Peritoneum (tissue), 1 donor: ENCODE measurements around the genes FAM47C, TSPAN7, MID1IP1 and ATP6AP2.

- PRO-cap: no peak
These were observed 27.5 kb downstream of the TMEM47 start for GRCh38 chrX:34629541-34630086.

DNA sequence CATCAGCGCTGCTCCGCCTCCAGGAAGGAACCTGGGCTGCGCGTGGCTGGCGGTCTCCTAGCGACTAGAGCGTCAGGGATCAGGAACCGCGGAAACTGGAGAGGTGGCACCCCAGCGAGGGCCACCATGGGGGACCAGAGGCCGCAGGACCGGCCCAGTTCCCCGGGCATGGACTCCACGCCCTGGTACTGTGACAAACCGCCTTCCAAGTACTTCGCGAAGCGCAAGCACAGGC lies at the start of gene FAM47C:
Gene FAM47C (plus strand): TSS at position 82 of the 235 bp plus-strand sequence.
- PRO-cap: no peak

- PRO-cap: no peak
These were observed 33.7 kb upstream of the CYBB start for GRCh38 chrX:37745990-37746746.

GRCh38 chrX:38561103-38562278 lies at the start of gene TSPAN7:
TSPAN7 (plus strand) TSS chrX:38561542.
- PRO-cap: unidirectional peak, minus-strand start at chrX:38561297

- PRO-cap: no peak
These were observed at the start of gene MID1IP1 for GRCh38 chrX:38800925-38802256. MID1IP1 (plus strand) TSS chrX:38801459.

- PRO-cap: no peak
These were observed 425.2 kb downstream of the MID1IP1 start for GRCh38 chrX:39226401-39226893.

DNA sequence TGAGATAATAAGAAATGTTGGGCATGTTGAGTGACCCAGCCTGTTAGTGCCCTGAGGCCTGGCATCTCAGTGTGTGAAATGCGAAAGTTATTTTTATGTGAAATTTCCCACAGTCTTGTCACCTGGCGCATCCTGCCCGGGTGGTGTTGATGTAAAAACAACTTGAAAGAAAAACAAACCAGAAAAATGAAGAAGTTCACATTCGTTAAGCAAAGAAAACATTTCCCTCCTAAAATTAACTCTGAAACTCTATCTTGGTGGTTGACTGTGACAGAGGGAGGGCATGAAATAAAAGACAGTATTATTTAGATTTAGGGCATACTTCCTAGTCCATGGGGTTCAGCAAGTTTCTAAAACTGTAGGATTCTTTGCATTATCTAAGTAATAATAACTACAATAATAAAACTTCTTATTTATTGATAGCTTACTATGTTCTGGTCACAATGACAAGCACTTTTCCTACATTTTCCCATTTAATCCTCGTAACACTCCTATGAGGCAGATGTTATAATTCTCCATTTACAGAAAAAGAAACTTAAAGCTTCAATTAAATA lies 495.4 kb downstream of the MID1IP1 start:
- PRO-cap: no peak

GRCh38 chrX:39534125-39534435 lies 563.7 kb downstream of the BCOR start:
- PRO-cap: no peak

- PRO-cap: no peak
These were observed 331.5 kb downstream of the BCOR start for GRCh38 chrX:39766115-39766873.

GRCh38 chrX:39773870-39775063 lies 323.5 kb downstream of the BCOR start:
- PRO-cap: no peak

DNA sequence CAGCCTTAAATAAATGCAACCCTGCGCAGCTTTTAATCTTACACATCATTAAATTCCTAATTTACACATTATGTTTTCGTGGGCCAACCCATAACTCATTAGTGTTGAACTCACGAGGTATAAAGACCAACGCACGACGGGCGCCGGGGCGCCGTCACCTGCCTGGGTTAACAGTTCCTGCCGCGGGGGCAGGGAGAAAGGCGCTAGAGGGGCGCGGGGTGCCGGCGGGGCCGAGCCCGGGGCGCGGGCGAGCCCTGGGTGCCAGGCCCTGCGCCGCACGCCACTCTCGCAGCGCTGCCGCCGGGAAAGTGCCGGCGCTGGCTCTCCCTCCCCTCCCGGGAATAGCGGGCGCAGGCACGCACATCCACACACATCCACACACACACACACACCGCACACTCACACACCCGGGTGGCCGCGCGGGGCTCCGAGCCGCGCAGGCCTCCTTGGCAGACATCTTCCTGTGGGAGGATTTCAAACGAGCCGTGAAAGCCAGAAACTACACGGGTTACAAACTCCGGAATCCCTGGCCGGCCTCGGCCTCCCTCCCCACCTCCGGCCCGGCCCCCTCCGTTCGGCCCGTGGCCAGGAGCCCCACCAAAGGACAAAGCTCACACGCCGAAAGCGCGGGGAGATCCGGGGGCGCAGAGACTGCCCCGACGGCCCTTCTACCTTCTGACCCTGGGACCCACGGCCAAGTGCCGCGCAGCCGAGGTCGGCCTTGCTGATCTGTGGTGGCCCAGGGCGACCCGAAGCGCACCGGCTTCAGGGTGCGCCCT lies 92.4 kb downstream of the BCOR start:
- PRO-cap: no peak

DNA sequence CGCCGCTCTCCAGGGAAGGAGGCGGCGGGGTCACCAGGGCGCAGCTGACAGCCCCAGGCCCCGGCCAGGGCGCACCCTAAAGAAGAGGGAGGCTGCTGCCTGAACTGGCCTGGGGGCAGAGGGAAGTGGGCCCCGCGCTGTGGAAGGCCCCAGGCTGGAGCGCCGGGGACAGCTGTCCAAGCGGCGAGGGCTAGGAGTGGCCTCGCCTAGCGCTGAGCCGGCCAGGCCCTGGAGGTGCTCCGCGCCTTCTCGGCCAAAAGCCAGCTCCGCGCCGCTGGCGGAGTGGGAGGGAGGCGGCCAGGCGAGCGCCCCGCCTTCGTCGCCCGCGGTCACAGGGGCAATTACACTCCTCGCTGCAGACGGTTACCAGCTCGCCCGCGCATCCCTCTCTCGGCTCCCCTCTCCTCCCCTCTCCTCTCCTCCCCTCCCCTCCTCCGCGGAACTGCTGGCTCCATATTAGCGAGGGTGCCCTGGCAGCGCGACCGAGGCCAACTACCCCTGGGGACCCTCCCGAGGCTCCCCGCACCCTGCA lies 91.7 kb downstream of the BCOR start:
- PRO-cap: no peak

DNA sequence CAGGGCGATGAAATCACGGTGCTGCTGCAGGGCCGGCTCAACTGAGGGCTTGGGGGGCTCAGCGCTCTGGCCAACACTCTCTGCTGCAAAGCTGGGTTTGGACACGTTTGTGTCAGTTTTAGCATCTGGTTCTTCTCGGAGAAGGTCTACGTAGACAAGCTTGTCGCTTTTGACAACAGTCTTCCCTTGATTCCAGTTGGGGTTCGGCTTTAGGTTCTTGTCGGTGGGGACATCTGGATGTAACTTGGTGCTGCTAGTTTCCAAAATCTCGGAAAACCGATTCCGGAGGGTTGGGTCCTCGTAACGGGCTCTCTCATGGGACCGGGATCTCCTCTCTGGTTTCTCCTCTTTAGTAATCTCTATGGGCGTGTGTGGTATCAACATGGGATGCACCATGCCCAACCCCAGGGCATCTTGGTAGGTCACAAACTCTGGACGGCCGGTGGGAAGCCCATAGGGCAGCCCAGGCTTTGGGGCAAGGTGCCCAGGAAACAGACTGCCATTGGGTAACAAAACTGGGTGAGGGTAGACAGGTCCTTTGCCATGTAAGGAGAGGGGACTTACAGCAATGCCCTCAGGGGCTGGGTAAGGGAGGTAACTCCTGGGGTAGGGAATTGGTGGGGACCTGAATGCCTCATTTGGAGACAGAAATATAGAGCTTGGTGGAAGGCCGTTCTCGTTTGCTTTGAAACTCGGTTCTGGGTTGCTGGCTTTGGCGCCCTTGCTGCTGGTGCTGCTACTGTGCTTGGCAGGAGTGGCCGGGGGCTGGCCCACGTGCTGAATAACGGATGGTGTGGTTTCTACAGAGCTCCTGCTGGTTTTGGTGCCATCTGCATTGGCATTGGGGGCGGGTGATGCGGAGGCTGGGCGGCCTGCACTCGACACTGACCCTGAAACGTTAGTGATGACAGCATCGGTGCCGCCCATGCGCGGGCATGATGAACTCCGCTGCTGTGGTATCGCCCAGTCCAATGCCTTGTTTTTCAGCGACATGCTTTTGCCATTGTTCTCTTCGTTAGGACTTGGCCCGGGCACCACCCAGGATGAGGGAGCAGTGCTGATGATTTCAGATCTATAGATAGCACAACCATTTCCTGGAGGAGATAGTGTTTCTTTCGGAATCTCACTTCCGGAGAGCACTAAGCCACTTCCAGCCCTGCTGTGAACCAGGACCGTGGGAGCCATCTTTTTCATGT lies 24.6 kb downstream of the BCOR start:
- PRO-cap: no peak

GRCh38 chrX:40102343-40103741 lies 5.1 kb upstream of the BCOR start:
- PRO-cap: no peak

DNA sequence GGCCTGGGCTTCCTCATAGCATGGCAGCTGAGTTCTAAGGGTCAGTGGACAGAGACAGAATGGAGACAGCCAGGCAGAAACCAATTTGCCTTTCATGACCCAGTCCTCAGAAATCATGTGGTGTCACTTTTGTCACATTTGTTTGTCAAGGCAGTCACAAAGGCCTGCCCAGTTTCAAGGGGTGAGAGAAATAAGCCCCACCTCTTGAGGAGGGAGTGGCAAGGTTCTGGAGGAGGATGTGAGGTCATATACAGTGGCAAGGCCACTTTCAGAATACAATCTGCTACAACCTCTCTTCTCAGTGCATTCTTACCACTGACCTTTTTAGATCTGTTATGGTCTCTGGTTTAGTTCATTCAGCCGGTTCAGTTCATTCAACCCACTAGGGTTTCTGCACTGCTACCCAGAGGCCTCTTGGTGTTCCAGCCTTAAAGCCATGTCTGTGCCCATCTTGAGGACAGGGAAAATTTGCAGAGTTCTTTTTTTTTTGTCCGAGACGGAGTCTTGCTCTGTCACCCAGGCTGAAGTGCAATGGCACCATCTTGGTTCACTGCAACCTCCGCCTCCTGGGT lies 103.8 kb upstream of the BCOR start:
- PRO-cap: no peak

DNA sequence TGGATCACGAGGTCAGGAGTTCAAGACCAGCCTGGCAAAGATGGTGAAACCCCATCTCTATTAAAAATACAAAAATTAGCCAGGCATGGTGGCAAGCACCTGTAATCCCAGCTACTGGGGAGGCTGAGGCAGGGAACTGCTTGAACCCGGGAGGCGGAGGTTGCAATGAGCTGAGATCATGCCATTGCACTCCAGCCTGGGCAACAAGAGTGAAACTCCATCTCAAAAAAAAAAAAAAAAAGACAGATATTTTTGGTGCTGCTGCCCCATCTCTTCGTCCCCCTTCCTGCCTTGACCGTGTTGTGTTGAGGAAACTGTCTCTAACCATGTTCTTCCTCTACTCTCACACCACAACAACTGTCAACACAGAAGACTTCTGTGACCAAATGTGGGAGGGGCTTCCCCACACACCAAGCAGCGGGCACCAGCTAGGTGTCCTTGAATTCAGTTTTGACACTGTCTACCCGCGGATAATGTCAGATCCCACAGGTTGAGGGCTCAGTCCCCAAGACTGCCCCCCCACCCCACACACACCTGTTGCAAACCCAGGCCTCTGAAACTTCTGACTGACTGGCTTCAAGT lies 104.6 kb upstream of the BCOR start:
- PRO-cap: no peak

GRCh38 chrX:40240724-40241415 lies 143.1 kb upstream of the BCOR start:
- PRO-cap: no peak

DNA sequence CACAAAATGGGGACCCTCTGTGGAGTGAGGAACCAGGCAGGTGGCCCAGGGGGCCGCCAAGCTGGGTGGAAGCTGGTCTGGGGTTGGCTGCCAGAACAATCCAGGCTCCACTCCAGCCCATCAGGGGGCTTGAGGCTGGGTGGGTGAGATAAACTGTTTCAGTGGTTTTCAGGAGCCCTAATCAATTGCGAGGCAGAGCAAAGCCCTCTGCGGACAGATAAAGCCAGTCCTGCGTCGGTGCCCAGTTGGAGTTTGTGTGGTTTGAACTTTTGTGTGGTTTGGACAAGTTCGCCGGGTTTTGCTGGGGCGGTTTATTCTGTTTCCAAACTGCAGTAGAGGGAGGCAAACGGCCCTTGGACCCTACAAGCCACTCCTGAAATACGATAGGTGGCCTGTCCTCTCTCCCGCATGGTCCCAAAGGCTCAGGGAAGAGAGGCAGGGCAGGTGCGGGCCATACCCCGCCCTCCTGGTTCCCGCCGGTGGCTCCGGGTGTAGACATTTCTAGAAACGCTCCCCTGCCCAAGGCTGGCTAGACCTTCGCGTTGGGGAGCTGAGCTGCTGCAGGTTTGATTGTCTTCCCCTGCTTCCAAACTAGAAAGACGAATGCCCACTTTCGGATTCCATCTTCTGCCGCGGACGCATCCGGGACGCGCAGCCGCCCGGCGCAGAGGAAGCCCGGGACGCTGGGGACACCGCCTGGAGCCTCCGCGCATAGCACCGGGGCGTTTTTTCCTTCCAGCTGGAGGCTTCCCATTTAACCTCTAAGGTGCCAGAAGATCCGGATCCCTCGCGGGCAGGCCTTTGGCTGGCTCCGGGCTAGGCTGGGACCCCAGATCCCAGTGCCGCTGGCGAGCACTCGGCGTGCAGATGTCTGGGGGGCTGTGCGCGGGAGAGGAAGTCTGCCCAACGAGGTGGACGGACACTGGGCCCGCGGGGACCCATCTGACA lies 169.0 kb upstream of the BCOR start:
- PRO-cap: no peak

DNA sequence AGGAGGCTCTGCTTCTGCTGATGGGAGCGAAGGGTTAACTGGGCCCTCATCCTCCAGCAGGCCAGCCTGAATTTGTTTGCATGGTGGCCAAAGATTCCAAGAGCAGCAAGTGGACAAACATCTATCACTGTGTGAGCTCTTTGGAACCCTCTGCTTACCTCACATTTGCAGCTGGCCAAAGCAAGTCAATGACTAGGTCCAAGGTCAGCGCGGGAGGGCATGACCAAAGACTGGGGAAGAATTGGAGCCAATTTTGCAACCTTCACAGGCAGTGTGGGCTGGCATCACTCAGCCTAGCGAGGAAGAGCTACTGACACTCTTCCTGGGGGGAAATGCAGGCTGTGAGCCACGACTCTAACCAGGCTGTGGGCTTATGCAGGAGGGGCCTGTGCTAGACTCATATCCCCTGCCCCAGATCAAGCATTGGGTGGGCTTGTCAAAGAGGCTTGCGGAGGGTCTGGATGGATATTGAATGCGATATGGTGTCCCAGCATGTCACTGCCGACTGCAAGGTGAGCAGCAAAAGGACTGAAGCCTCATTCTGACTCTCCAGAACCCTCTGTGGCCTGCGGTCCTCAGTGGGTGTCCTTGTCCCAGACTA lies 67.6 kb upstream of the ATP6AP2 start:
- PRO-cap: no peak

DNA sequence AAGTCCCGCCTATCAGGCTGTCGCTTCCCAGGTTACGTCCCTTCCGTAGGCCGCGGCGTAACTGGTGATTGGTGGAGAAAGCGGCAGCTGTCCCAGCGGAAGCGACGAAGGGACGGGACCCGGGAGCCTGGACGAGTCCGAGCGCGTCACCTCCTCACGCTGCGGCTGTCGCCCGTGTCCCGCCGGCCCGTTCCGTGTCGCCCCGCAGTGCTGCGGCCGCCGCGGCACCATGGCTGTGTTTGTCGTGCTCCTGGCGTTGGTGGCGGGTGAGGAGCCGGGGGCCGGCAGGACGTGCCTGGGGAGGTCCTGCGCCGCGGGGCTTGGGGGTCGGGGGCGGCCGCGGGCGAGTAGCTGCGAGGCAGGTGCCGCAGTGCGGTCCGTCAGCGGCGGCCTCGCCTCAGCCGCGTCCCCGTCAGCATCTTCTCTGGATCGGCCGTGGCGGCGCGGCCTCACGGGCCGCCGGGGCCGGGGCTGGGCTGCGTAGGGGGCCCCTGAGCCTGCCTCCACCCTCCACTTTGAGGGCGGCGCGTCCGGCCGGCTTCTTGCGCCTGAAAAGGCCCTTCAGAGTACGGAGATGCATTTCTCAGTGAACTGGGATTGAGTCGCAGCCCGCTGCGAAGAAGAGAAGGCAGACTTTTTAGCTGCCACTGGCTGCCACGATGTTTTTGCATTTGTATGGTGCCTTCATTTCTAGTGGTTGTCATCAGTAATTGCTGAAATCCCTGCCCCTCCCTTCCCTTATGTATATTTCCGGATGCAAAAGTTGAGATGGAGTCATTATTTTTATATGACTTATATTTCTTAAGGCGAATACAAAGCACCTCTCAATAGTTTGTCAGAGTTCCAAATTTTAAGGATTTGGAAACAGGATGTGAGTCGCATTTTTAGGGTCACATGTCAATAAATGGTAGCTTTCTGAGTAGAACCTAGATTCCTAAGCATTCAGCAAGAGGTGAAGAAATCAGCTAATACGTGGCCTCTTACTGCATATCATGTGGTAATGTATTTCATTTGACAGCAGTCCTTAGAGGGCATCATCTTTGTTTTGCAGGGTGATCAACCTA lies at the start of gene ATP6AP2:
Gene ATP6AP2 (plus strand): TSS at position 134 of the 1,064 bp plus-strand sequence.
- PRO-cap: bidirectional peak, plus-strand start at position 134 of the sequence, minus-strand start outside the sequence